ENCODE measurements around a stretch of chr5.

- PRO-cap: no peak
These were observed 50.2 kb downstream of the DCP2 start for GRCh38 chr5:113026298-113027605.

DNA sequence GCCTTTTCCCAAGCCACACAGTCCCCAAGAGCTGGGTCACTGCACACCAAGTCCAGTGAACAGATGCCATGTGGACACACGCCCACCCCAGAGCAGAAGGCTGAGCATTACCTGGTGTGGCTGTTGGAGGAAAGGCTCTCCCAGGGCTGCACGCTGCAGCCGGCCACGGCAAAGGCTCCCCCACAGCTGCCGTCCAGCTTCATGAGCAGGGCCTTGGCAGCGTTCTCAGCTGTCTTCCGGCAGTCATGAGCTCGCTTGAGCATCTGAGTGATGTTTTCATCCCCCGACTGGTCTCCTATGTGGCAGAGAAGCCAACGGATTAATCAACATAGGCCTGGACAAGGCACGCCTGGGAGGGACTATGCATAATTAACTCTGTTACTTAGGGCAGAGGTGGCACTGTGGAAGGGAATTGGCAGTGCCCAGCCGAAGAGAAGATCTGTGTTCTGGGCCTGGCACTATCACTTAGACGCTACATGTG lies 87.3 kb downstream of the DCP2 start:
- PRO-cap: no peak

DNA sequence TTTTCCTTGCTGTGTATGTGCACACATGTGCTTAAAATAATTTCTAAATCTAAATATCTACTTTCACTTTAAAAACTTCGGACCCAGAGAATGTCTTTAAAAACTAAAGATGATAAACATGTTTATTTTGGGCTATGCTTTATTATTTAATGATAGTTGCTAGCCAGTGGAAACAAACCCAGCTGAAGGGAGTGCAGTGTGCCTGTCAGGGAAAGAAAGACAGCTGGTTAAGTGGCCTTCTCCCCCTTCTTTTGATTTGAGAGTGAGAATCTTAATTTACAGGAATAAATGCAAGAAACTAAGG lies 111.4 kb downstream of the DCP2 start:
- PRO-cap: no peak

- PRO-cap: no peak
These were observed 920 bp downstream of the KCNN2 start for GRCh38 chr5:114362712-114363268.

DNA sequence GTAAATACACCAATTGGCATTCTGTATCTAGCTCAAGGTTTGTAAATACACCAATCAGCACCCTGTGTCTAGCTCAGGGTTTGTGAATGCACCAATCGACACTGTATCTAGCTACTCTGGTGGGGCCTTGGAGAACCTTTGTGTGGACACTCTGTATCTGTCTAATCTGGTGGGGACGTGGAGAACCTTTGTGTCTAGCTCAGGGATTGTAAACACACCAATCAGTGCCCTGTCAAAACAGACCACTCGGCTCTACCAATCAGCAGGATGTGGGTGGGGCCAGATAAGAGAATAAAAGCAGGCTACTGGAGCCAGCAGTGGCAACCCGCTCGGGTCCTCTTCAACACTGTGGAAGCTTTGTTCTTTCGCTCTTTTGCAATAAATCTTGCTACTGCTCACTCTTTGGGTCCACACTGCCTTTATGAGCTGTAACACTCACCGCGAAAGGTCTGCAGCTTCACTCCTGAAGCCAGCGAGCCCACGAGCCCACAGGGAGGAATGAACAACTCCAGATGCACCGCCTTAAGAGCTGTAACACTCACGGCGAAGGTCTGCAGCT lies 71.4 kb downstream of the KCNN2 start:
- PRO-cap: no peak

DNA sequence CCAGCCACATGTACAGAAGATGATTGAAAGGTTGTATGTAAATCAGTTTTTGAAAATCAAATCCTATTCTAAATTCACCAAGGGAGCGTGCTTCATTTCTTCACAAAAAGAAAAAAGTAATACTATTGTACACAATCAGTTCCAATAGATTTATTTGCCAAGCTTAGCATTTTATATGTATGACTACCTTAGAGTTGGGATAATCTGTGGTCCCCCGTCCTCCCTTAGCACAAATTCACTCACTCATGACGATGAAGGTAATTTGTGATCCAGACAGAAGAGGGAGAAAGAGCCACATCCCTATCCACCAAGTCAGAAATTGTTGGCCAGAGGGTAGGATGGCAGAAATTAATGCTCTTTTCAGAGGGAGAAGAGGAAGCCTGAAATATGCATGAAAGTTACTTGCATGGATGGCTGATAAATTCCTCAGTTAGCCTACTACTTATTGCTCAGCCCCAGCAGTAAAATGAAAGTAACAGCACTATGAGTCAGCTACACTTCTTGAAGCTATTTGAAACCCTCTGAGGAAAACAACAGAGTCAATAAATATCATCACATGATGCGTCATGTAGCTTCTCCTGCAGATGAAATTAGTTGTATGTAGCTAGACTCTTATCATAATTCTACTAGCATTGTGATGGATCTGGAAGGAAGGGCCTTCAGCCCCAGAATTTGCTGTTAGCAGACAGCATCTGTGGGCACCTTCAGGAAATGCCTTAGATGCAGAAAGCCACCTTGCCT lies 81.0 kb upstream of the CCDC112 start:
- PRO-cap: no peak

DNA sequence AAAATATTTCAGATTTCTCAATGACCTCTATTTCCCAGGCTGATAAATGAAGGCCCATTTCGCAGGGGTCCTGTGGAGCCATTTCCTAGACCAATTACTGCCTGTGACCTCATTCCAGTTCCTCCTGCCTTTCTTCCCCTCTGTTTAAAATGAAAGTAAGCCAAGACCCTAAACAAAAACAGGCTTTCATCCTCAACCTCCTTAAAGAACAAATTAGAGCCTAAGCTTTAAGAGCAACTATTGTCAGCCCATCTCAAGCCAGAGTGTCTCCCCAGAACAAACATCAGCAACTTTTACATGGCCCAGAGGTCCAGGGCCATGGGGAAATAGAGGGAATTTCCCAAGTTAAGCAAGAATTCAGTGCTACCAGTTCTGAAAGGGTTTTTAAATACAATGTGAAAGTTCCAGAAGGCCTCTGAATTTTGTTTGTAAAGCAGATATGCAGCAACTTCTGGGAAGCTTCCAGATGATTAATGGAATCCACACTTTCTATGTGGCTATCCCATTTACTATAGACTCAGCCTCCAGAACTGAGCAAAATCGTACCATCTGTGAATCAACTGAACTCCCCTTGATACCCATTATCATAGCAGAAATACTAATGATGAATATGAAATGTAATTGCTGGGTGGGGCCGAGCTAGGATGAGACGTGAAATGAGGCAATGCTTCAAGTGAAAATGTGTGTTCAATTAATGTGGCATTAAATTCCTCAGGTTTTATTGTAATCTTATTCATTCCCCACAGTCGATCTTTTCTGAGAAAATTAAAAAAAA lies 93.9 kb downstream of the FEM1C start:
- PRO-cap: no peak

DNA sequence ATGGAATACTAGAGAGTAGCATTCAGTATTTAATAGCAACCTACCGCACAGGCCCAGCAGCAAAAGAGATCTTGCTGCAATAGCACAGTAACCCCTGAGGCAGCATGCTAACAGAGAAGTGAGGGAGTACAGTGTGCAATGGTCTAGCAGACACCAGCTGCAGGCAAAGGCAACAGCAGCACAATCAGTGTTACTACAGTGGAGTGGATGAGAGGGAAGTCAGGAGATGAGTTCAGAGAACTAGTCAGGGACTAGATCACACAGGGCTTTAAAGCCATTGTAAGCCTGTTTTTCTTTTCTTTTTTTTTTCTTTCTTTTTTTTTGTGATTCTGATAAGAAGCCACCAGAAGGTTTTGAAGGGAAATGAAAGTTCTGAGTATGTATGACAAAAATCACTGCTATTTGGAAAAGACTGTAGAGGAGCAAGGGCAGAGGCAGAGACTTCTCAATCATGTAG lies 2.7 kb downstream of the TICAM2 start:
- PRO-cap: no peak

DNA sequence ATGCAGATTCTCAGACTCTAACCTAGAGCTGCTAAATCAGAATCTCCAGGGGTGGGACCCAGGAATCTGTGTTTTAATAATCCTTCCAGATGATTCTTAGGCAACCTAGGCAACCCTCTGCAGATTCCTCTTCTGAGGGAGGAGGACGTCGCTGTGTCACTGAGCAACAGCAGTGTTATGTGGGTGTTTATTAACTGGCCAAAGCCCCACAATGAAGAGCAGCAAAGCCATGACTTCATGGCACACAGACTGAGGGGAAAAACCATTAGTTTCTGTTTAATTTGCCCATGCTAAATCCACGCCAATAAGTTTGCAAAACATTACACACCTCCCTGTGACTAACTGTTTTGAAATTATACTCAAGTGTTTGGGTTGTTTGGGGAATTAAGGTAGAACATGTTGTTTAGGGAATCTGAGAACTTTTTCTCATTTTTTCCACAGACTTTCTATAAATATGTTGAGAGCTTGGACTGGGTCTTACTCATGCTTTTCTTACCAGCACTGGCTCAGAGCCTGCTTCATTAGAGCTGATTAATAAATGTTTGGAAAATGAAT lies 83.8 kb upstream of the TMED7 start:
- PRO-cap: no peak

GRCh38 chr5:115735016-115735580 lies 81.4 kb downstream of the CDO1 start:
- PRO-cap: no peak

DNA sequence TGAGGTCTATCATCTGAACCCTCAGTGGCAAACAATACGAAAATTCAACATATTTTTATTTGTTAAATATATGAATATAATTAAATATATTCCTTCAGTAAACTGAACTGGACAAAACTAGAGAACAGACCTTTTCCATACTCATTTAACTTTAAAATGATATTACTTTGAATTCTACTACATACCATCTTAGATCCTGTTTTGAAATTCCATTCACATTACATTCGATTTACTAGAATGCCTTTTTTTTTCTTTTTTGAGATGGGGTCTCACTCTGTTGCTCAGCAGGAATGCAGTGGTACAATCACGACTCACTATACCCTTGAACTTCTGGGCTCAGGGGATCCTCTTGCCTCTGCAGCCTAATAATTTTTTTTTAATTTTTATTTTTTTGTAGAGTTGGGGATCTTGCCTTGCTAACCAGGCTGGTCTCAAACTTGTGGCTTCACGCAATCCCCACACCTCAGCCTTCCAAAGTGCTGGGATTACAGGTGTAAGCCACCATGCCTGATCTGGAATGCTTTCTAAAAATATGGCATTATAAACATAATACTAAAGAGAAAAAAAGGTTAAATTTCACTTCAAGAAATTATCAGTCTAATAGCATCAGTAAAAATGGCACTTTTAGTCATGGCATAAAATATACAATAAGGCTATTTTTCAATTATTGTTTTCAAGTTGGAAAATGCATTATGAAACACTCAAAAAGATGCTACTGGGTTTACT lies 10.9 kb downstream of the ATG12 start:
- PRO-cap: no peak

DNA sequence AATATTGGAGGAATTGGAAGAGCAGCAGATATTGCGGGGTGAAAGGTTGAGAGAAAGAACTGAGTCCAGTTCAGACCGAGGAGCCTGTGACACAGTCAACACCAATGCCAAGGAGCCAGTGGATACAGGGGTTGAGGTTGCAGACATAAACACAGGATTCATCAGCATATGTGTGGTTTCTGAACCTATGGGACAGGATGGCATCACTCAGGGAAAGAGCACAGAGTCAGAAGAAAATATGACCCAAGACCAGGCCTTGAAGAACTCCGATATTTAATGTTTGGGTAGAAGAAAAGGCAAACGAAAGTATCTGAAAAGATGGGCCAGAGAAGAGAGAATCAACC lies 5.8 kb upstream of the LVRN start:
- PRO-cap: no peak

GRCh38 chr5:116052251-116052459 lies 19.9 kb downstream of the ARL14EPL start:
- PRO-cap: no peak

- PRO-cap: no peak
These were observed 152.0 kb downstream of the COMMD10 start for GRCh38 chr5:116236619-116237473.

DNA sequence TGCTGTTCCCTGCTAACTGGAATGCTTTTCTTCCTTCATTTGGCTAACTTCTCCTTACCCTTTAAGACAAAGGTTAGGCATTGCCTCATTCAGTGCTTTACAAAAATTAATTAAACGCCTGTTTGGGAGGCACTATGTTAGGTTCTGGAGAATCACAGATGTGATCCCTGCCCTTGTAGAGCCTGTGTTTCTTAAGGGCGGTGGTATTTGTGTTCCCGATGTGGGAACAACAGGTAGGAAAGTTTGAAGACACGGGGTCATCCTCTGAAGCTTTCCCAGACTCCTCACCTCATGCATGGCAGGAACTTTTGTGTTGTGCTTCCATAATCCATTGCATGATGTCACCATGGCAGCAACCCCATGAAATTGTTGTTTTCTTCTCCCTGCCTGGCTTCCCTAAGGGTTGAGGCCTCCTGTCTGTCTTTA lies 80.3 kb downstream of the SEMA6A start:
- PRO-cap: no peak

DNA sequence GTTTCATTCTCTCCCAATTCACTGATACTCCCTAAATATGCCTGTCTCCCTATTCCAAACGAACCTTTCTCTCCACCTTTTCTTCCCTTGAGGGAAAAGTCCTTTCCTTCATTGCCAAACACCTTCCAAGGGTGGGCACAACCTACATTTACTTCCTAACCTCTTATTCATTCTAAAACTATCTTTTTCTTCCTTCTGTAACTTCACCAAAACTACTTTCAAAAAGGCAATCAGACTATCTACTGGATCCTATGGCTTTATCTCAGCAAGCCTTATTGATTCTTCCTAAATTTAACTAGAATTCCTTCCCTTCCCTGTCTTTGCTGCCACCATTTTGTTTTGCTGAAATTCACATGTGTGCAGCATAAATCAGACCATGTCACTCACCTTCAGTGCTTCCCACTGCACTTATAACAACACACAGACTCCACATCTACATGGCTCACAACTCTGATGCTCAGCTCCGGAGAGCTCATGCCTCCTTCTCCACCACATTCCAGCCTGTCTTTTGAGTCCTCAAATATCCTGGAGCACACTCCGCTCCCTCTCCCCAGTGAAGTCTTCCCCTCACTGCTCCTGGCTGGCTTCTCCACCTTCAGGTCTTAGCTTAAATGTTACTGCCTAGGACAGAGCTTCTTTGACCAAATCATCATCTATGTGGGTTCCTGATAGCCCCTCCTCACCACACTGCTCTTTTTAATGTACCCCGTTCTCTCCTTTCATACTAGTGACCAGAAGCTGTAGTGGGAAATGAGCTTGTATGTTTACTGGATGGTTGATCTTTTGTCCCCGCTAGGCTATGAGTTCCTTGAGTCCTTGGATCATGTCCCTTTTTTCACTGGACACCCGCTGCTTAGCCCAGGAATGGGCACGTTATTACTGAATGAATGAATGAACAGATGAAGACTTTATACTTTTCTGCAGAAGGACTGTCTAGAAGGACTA lies 40.4 kb downstream of the SEMA6A start:
- PRO-cap: no peak

- PRO-cap: no peak
These were observed 2.3 kb downstream of the SEMA6A start for GRCh38 chr5:116572295-116572687.

DNA sequence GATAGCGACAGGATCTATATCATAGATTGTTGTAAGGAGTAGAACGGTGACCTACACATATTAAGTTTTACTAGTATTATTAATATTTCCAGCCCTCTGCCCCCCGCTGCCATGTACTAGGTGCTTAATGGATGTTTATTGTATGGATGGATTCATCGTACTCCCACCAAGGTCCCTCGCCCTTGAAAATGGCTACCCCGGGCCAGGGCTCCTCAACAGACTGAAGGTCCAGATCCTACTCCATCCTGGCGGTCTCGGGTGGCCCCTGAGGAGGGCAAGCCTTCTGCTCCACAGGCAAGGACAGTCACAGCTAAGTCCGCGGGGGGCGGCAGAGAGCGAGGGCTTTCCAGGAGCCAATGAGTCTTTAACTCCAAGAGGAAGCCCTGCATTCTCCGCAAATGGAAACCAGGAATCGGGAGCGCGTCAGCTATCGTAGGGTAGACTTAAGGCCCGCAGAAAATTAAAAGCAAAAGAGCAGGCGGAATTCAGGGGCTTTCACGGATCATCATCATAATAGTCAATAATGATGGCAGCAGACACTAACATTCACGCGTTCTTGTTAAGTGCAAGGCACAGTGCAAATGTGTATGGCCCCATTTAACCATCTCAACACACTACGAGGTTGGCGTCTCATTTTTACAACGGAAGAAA lies 87.9 kb upstream of the TNFAIP8 start:
- PRO-cap: bidirectional peak, plus-strand start at position 397 of the sequence, minus-strand start at position 312 of the sequence; unidirectional peak, minus-strand start at position 608 of the sequence

DNA sequence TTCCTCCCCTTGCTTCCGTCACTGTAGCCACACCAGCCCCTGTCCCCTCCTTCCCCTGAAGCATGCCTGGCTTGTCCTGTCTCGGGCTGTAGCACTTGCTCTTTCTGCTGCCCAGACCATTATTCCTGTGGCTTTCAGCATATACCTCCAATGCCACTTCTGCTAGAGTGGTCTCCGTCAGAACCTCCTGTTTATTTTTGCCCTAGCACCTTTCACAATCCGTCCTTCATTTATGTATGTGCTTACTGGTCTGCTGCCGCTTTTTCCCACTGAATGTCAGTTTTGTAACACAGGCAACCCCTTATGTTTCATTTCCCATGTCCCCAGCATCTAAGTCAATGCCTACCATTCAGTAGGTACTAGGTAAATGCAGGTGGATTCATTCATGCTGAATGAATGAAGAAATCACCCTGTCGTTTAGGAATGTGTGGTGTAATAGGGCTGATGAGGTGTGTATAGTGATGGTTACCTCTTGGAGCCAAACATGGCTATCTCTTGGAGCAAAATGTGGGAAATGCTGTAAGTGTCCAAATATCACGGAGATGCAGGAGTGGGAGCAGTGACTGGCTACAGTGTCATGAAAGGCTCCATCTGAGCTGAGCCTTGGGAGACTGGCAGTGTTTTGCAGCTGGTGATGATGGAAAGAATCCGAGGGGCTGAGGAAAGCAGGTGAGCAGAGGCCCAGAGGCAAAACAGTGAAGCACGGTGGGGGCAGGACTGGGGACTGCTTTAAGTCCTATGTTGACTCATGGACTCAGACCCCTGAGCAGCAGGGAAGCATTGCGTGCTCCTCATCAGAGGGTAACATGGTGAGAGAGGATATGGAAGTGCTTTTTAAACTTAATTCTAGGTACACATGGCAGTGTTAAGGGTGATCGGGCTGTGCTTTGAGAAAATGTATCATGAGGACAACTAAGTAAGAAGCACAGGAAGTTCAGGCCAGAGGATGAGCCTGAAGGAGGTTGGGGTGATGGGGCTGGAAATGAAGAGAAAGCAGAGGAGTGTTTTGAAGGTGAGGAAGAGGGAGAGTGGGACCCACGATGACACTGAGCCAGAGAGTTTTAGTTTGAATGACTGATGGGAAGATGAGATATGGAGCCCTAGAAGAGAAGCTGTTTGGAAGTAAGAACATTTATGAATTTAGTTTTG lies 29.7 kb upstream of the TNFAIP8 start:
- PRO-cap: no peak

- PRO-cap: bidirectional peak, plus-strand start at chr5:119330498, minus-strand start at chr5:119330308; unidirectional peak, plus-strand start at chr5:119330689
These were observed 25.7 kb upstream of the TNFAIP8 start for GRCh38 chr5:119329602-119330979.